Body of pancreas (tissue), 2 donors: ENCODE data around the genes EED, TRIM49C and SMCO4.

- PRO-cap, result no peak
- RAMPAGE, long total RNA, 2 experiments, result no peak in any of the 2 experiments
Observed at GRCh38 chr11:86116227-86116932, 47.5 kb upstream of the PICALM start.

- PRO-cap, result no peak
- RAMPAGE, long total RNA, 2 experiments, result no peak in any of the 2 experiments
Observed at GRCh38 chr11:86152079-86152299, 83.1 kb upstream of the PICALM start.

- PRO-cap, result no peak
- RAMPAGE, long total RNA, 2 experiments, result no peak in any of the 2 experiments
Observed at GRCh38 chr11:86196266-86196705, 48.3 kb upstream of the EED start.

DNA sequence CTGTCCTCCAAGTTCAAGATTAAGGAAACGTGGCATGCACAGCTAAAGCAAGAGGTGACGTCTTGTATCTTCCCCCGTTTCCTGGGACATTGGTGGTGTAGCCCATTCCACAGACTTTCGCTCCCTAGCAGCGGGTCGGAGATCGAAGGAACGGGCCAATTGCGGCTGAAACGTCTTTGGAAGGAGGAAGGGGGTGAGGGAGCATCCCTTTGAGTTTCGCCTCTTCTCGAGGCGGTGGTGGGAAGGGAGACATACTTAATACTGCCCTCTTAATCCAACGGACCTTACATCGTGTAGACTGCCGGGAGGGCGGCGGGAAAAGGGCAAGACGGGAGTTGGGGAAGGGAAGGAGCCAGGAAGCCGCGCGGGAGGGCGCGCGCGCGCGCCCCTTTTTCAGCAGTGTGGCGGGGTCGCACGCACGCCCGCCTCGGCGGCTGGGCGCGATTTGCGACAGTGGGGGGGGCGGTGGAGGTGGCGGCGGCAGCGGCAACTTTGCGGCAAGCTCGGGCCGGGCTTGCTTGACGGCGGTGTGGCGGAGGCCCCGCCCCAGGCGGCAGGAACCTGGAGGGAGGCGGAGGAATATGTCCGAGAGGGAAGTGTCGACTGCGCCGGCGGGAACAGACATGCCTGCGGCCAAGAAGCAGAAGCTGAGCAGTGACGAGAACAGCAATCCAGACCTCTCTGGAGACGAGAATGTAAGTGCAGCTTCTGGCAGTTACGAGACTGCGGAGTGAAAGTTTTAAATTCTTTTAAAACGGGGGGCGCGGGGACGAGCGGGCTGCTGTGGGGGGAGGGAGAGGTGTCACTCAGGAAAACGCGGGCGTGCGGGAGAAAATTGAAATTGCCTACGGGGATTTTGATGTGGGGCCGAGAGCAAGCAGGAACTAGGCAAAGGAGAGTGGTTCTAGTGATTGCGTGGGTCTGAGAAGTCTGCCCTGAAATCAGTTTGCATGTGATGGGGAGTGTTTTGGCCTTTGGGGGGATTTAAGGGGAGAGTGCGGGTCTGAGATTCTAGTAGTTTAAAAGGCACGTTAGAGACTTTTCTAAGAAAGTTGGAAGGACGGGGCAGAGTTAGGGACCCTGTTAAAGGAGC is at the start of gene EED:
Gene EED (plus strand): TSS at position 105 of the 1,093 bp plus-strand sequence.
- PRO-cap, result bidirectional peak, plus-strand start at position 141 of the sequence, minus-strand start outside the sequence; bidirectional peak, plus-strand start at position 588 of the sequence, minus-strand start at position 403 of the sequence
- RAMPAGE, long total RNA, 2 experiments, result start-site peak on the plus strand in 2 of 2 experiments, centred at positions 123 to 567 of the sequence, 54 to 164 reads per replicate

DNA sequence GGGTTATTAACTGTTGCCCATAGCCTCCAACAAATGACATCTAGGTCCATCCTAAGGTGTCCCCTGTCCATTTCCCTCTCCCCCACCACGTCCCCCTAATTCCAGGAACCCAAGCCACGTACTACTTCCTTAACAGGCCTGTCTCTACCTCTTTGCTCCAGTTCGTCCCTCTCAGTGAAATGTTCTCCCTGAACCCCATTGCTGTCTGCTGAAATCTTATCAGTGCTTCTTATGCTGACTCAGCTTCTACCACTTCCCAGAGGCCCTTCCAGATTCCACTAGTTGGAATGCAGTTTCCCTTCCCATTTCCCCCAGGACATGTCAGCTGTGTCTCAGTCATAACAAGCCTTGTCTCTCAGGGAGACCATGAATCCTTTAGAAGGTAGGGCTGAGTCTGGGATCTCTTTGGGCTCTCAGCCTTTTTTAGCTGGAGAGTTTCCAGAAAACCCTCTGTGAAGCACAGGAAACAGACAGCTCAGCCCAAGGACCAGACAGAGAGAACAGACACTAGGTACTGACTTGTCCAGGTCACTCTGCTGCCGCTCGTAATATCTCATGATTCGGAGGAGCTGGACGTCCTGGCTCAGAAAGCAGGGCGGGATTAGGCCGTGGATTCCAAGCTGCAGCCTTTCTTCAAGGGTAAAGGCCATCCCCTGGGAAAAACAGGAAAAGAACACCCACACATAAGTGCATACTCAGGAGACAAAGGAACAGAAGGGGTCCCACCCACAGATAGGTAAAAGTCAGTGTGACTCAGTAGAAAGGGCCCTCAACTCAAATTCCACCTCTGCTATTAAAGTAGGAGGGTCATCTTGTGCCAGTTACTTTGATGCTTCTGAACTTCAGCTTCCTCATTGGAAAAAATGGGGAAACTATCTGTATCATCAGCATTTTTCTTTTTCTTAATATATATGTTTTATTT is 184.7 kb downstream of the CCDC81 start:
- PRO-cap, result no peak
- RAMPAGE, long total RNA, 2 experiments, result no peak in any of the 2 experiments

DNA sequence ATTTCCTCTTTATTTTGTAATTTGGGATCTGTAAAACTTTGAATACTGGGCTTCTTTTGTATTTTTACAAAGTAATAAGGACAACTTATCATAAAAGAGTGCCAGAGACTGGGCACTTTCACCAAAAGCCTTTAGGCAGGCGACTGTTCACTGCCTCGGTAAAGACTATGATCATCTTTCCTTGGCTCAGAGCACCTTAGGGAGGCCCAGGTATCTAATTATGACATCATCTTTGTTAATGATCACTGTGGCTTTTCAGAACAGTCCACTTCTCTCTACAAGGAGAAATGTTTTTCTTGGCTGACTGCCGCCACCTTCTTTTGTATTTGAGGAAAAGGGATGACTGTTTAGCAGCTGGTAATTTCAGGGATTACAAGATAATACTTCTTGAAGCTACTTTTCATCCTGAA is 192.6 kb downstream of the CCDC81 start:
- PRO-cap, result no peak
- RAMPAGE, long total RNA, 2 experiments, result no peak in any of the 2 experiments

DNA sequence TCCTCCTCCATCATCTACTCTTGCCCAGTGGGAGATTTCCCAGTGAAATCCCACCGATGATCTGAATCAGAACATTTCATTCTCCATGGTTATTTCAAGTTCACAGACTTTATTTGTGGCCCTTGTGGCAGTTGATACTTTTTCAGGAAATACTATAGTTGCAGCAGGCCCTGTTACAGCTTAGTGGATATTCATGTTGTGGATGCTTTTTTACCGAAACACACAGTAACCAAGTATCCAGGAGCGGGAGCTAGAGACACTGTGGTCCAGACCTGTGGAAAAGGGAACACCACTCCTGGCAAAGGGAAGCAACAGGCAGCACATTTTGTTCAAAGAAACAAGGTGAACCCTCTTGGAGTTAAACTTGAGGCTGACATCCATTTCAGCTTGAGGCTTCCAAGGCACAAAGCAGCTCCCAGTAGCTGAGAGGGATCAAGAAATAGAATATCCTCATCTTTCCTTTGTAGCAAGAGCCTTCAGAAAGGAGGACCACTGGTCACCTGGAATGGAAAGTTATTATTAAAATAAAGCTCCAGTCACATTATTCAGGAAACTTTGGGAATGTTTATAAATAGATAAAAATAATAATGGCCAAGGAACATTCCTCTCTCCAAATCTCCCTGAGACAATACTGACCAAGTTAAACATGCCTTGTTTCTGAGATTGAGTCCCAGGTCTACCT is 33.5 kb downstream of the FZD4 start:
- PRO-cap, result no peak
- RAMPAGE, long total RNA, 2 experiments, result start-site peak on the minus strand in 1 of 2 experiments, centred at position 352 of the sequence, 10 reads per replicate

GRCh38 chr11:86938169-86938712 is 17.0 kb downstream of the FZD4 start:
- PRO-cap, result no peak
- RAMPAGE, long total RNA, 2 experiments, result no peak in any of the 2 experiments

DNA sequence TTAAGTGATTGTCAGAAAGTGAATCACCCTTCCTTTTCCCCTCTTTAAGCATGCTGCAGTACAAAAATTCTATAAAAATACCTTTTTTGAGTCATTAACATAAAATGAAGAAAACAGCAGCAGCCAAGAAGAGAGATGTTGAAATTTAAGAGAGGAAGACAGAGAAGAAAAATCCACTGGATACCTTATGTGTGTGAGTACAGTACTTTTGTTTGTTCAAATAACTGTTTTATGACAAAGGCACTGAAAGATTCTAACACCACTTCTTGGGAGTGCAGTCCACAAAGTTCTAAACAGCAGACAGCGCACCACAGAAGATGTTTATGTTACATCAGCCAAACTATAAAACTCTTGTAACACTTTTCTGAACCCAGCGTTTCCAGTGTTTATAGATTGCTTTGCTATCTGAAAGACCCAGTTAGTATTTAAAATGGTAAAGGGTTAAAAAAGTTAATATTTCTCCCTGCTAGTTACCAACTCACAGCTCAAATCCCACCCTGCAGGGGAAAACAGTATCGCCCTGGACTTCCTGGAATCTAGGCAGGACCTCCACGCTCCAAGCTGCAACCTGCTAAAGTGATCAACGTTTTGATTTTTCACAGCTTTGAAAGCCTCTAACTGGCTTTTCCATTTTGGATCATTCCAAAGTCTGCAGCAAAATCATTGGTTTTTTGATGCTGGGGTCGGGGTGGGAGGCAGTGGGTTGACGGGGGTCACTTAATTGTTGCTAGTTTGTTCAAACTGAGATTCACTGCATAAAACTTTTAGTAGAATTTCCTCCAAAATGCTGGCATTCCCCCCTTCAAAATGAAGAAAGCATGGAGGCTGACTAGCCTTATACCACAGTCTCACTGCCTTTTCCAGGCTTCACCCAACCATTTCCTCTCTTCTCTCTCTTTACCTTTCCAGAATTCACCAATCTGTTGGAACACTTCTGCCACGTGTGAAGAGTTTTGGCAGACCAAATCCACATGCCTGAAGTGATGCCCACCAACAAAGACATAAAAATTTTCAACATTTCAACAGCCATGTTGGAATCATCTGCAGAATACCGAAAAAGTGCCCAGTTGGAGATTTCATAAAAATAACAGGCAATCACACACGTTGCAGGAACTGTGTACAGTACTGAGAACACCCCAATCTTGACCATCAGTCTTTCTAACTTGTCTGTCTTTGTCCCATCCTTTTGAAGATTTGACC is 4.5 kb downstream of the FZD4 start:
- PRO-cap, result no peak
- RAMPAGE, long total RNA, 2 experiments, result no peak in any of the 2 experiments

DNA sequence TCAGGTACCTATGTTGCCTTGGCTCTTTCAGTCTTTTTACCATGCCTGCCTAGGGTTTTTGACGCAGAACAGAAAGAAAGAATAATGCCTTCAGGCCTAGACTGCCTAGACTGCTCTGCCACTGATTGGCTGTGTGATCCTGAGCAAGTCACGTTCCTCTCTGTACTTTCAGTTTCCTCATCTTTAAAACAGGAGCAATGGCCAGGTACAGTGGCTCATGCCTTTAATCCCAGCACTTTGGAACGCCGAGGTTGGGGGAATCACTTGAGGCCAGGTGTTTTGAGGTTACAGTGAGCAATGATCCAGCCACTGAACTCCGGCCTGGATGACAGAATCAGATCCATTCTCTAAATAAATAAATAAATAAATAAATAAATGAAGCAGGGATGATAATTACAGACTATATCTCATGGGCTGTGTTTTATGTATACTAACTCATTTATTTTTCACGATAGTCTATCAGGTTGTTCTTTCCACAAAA is 21.4 kb downstream of the CTSC start:
- PRO-cap, result no peak
- RAMPAGE, long total RNA, 2 experiments, result no peak in any of the 2 experiments

DNA sequence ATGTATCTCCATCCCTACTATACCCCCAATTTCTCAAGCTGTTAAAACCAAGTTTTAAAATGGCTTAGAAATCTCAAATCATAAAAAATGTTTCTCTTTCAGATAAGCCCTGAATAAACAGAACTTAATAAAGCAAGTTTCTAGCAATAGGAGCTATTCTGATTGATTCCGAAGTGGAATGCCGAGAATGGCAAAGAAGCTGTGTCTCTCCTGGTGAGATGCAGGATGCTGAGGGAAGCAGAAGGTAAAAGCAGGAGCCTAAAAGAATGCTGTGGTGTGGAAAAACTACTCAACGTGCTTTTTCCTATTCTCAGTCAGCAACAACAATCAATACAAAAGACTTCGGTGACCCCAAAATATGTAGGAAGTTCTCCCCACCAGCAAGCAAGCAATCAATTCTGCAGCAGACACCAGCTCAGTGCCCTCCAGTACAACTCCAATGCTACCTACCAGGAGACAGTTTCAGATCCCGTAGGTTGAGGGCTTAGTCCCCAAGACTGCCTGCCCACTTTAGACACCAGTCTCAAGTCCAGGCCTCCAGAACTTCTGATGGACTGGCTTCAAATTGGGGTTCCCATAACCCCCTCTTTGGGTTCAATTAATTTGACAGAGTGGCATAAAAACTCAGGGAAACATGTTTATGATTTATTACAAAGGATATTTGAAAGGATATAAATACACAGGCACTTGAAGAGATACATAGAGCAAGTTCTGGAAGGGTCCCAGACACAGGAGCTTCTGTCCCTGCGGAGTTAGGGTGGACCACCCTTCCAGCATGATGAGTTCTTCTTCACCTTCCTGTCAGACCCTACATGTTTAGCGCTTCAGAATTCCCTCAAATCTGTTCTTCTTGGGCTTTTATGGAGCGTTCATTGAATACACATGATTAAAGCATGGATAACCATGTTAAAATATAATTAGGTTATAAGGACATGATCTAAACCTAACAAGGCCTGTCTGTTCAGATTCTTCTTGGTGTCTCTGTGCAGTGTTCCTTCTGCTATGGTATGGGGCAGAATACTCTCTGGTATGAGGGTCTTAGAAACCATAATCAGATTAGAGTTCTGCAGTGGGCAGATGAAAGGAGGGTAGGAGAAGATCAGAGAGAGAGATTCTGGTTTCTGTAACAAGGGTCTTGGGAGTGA is 6.4 kb downstream of the CTSC start:
- PRO-cap, result no peak
- RAMPAGE, long total RNA, 2 experiments, result no peak in any of the 2 experiments

DNA sequence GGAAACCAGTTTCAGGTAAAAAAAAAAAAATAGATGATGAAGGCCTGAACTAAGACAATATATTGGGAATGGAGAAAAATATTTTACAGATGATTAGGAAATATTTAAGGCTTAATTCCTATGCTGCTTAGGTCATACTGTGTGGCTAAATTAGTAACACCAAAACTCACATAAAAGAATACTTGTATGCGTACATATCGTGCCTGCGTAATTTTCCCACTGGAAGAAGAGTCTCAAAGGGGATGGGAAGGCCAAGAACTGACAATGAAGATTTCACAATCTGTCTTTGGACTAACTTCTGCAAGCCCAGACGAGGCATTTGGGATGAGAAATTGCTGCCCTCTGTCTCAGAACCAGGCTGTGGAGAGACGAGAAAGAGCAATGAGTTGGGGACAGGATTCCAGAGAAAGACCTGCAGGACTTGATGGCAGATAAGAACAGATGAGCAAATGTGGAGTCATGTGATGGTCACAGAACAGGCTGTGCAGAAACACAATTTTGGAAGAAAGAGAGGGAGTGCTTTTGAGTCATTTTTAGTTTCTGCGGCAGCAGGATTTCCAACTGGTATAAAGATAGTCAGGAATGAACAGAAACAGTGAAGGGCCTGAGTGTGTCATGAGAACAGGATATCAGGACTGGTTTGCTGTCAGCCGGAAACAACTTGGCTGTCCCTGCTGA is 82.6 kb upstream of the CTSC start:
- PRO-cap, result no peak
- RAMPAGE, long total RNA, 2 experiments, result no peak in any of the 2 experiments

DNA sequence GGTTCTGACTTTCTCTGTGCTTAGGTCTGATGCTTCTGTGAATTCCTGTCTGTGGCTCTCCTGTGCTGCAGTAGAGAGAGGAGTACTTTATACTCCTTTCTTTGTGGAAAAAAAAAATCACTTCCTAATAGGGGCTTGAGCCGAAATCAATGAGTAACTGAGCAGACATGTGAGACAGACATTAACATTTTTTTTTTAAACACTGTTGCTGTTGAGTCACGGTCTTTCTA is 86.2 kb downstream of the GRM5 start:
- PRO-cap, result no peak
- RAMPAGE, long total RNA, 2 experiments, result no peak in any of the 2 experiments

- PRO-cap, result no peak
- RAMPAGE, long total RNA, 2 experiments, result no peak in any of the 2 experiments
Observed at GRCh38 chr11:90030691-90031381, at the start of gene TRIM49C. Gene TRIM49C, plus strand, starts transcription at chr11:90031106.

- PRO-cap, result no peak
- RAMPAGE, long total RNA, 2 experiments, result no peak in any of the 2 experiments
Observed at GRCh38 chr11:90052396-90052807, 21.5 kb downstream of the TRIM49C start.

DNA sequence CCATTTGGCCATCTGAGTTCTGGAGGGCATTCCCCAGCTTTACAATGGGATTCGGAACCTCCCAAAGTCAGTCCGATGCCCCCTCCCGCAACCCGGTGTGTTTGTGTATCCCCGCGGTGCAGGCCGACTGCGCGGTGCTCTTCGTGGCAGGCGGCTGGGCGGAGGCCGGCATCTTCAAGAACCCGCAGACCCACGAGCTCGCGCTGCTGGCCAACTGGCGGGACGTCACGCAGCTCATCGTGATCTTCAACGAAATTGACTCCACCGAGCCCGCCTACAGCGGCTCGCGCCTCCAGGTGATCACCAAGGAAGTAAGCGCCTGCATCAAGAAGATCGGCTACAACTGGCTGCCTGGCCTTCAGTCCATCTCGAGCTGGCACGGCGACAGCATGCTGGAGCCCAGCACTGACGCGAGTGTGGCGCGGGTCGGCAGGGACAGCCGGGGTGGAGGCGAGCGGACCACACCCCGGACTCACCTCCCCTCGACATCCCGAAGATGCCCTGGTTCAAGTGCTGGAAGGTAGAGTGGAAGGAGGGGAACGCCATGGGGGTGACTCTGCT is 53.9 kb upstream of the MTNR1B start:
- PRO-cap, result no peak
- RAMPAGE, long total RNA, 2 experiments, result no peak in any of the 2 experiments

DNA sequence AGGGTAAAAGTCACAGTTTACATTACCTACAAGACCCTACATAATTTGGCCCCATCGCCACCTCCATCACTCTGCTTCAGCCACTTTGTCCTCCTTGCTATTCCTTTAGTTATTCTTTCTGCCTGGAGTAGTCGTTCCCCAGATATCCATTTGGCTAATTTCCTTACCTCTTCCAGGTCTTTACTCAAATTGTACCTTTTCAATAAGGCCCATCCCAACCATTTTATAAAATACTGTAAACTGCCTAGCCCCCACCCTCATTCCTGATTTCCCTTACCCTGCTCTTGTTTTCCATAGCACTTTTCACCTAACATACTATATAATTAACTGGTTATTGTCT is 2.2 kb downstream of the SLC36A4 start:
- PRO-cap, result no peak
- RAMPAGE, long total RNA, 2 experiments, result no peak in any of the 2 experiments

- PRO-cap, result no peak
- RAMPAGE, long total RNA, 2 experiments, result no peak in any of the 2 experiments
Observed at GRCh38 chr11:93216582-93216923, 18.8 kb upstream of the SLC36A4 start.

DNA sequence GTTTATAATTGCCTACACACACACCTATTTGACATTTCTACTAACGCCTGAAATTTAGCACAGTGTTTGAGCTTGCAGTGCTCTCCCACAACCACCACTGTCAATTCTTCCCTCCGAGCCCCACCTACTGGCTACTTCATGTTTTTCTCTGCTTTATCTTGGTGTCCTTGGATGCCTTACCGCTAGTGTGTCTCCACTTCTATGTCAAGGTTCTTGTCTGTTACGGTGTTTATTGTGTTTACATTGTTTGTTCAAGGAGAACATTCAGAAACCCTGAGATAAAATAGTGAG is 39.0 kb upstream of the SLC36A4 start:
- PRO-cap, result no peak
- RAMPAGE, long total RNA, 2 experiments, result no peak in any of the 2 experiments

DNA sequence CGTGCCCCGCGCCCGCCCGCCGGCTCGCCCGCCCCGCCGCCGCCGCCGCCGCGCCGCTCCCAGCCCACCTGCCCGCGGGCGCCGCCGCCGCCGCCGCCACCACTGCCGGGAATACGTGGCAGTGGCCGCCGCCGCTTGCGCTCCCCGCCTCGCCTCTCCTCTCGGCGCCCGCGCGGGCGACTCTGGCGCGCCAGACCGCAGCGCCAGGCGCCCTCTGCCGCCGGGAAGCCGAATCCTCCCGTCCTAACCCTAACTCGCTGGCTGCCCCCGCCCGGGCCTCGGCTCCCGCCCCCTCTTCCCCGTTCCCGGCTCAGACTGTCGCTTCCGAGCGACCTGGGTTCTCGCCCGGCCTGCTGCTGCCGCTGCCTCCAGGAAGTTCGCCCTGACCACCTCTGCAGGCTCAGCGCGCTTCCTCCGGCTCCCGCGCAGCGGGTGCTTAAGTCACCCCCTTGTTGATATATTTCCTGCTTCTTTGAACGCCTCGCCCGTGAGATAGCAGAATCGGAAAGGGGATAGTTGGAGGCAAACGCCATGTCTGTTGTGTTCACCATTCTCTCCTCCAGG is at the start of gene SMCO4:
Gene SMCO4 (minus strand): TSS at position 184 of the 564 bp plus-strand sequence.
- PRO-cap, result bidirectional peak, plus-strand start at position 321 of the sequence, minus-strand start at position 157 of the sequence
- RAMPAGE, long total RNA, 2 experiments, result start-site peak on the minus strand in 1 of 2 experiments, centred at position 165 of the sequence, 44 reads per replicate